WTC11 (cell line): ENCODE measurements around the genes RAB6C and CFC1.

DNA sequence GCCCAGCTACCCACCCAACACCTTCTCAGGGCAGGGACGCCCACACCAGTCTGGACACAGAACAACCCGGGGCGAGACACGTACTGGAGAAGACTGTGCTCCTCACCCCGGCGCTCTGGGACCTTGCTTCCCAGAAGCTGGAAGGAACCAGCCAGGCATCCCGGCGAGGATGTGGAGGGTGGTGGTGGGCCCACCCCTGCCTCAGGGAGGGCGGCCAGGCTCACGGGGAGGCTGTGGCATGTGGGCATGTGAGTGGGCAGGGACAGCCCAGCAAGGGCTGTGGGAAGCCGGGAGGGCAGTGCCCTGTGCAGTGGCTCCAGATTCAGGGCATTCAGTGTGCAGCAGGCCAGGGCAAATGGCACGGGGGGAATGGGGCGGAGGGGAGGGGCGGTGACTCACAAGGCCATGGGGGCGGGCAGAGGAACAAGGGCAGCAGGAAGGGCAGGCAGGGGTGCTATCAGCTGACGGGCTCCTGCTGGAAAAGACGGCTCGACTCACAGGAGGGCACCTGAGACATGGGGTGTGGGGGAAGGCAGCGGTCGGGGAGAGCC, 26.2 kb downstream of the HS6ST1 start:
- PRO-cap = no peak

DNA sequence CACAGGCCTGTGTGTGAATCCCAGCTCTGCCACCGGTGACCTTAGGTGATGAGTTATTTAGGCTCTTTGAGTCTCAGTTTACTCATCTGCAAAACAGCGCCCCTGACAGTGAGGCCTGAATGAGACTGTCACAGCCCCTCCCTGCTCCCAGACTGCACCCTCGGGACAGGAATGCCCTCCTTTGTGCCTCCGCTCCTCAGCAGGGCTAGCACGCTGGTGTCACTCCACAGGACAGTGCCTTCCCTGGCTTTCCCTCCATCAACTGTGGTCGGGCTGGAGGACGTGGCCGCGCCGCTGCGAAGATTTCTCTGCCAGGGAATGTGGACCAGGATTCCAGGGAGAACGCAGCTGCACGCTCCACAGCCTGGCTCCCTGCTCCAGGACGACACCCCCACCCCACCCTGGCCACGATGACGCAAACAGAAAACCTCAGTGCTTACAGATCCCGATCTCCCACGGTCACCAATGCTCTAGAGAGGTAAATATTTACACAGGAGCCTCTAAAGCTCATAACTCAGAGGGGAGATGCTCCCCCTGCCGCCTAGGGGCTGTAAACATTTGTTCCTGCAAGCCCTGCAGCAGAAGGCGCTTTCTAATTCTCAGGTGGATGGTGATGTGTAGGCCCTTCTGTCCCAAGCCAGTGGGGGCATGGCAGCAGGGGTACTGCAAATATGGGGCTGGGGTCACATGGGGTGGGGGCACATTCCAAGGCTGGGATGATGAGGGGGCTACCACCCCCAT, 12.5 kb downstream of the HS6ST1 start:
- PRO-cap = no peak

DNA sequence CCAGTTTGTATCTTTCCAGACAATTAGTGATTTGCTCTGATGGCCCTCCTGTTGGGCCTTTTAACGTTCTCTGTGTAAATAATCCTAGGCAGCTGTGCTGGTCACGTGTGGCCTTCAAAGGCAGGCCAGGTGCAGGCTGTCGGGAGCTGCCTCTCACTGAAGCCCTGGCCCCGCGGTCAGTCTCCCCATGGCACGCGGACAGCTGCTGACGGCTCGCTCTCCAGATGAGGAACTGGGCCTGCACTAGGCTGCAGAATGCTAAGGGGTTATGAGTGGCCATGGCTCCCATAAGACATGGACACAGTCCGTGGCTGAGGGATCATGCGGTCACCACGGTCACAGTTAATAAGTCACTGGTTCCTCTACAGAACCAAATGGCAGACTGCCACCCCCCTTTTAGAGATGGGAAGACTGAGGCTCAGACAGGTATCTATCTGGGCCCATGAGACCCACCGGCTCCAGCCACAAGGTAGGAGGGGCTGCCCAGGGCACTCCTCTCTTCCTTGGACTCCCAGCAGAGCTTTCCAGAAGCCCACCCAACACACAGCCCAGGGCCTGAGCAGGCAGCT, 9.0 kb downstream of the HS6ST1 start:
- PRO-cap = no peak

GRCh38 chr2:128361925-128362544, 43.4 kb upstream of the HS6ST1 start:
- PRO-cap = no peak

DNA sequence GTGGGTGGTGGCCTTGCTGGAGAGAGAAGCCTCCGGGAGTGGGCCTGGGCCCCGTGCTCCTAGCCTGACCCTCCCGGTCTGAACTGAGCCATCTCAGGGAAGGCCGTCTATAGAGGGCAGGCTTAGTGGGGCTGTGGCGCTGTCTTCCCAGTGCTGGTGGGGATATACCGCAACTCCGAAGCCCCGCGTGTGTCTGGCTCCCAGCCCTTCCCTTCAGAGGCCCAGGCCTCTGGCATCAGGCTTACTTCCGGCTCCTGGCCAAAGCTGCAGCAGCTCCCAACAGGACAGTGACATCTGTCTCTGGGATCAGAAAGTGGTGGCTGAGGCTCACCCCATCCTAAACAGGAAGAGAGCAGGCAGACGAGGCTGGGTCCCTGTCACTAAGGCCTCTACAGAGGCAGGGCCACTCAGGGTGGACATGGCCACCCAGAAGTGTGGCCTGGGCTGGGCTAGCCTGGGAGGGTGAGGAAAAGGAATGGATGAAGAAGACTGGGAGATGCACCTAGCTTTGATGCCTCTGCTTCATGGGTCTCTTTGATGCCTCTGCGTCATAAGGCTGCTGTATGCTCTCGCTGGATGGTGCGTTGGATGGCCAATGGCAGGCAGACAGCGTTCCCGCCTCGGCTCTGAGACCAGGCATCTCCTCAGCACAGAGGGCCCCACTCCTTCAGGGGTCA, 131.2 kb upstream of the HS6ST1 start:
- PRO-cap = unidirectional peak, minus-strand start at position 85 of the sequence

DNA sequence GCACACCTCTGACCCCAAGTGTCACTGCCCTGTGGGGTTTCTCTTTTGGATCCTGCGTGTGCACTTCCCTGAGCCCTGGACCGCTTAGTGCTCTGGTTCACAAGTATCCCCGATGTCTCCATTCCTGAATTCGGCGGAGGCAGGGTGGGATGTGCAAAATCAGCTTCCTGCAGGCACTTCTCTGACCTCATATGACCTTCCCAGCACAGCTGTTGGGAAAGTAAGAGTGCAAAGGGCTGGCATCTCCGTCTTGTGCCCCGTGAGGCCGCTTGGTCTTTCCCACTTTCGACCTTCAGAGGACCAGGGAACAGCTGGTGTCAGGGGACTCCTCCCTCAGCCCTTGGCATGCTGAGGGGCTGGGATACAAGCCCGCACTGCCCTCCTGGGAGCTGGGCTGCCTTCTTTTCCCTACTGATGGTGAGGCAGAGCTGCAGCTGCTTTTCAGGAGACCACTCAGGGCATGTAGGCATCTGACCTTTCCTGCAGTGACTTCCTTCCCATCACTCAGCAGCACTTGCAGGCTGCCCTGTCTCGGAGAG, 277.1 kb upstream of the HS6ST1 start:
- PRO-cap = no peak

GRCh38 chr2:129587302-129587842, 392.1 kb upstream of the RAB6C start:
- PRO-cap = bidirectional peak, plus-strand start at chr2:129587621, minus-strand start at chr2:129587519

DNA sequence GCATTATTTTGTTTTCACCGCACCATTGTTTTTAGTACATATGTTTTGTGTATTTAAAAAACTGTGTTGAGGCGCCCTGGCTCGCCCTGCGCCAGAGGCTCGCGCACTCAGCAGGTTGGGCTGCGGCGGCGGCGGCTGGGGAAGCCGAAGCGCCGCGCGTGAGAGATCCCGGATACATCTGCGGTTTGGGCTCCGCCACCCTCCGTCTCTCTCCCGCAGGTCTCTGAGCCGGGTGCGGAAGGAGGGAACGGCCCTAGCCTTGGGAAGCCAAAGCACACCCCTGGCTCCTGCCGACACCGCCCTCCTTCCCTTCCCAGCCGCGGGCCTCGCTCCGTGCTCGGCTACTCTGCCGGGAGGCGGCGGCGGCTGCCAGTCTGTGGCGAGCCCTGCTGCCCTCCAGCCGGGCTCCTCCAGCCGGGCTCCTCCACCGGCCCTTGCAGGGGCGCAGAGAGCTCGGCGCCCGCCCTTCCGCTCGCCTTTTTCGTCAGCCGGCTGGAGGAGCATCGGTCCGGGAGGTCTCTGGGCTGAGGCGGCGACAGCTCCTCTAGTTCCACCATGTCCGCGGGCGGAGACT, at the start of gene RAB6C:
TSS of gene RAB6C (plus strand) at position 106 of the 574 bp plus-strand sequence.
- PRO-cap = bidirectional peak, plus-strand start at position 343 of the sequence, minus-strand start at position 225 of the sequence; unidirectional peak, minus-strand start at position 407 of the sequence

- PRO-cap = no peak
Measured at GRCh38 chr2:129981621-129982098, 2.2 kb downstream of the RAB6C start.

DNA sequence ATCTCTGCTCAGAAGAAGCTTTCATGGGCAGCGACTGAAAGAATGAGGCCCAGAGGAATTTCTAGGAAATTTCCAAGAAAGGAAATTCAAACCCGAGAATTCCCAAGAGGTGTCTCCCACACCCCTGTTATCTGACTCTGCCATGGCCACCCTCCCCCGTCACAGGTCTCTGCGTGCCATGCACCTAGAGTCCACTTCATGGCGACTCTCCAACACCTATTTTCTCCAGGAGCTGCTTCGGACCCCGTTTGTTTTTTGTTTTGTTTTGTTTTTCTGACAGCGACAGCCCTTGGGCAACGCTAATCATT, 715 bp downstream of the SMPD4 start:
- PRO-cap = unidirectional peak, plus-strand start at position 162 of the sequence

DNA sequence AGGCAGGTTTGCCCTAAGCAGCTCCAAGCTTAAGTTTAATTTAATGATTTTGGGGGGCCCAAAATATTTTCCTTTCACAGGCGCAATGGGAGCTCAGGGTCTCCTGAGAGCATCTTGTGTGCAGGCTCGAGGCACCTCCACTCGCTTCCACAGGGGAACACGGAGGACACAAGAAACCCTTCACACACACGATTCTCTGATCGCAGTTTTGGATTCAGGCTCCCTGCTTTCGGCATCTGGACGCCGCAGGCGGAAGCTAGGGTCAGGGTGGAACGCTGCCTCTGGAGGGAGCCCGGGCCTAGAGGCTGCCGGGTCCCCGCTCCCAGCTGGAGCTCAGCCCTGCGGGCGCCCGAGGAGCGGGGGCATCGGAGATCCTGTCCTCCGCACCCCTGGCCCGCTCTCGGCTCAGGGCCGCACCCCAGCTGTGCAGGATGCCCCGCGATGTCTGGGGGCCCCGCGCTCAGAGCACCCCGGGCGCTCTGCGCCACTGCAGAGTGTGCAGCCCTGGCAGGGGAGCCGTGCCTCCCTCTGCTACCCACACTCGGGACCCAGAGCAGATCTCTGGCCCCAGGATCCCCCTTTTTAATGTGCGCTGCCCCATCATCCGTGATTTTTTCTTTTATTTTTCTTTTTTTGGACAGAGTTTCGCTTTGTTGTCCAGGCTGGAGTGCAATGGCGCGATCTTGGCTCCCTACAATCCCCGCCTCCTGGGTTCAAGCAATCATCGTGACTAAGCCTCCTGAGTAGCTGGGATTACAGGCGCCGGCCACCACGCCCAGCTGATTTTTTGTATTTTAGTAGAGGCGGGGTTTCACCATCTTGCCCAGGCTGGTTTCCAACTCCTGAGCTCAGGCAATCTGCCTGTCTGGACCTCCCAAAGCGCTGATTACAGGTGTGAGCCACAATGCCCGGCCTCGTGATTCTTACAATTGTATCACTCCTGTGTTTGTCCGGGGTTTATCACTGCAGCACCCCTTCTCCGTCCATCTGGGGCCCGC, 54.8 kb upstream of the TUBA3E start:
- PRO-cap = bidirectional peak, plus-strand start at position 336 of the sequence, minus-strand start at position 210 of the sequence; unidirectional peak, minus-strand start at position 719 of the sequence

DNA sequence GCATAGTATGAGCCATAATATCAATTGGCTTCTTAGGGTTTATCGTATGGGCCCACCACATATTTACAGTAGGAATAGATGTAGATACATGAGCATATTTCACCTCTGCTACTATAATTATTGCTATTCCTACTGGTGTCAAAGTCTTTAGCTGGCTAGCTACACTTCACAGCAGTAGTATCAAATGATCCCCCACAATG, 67.3 kb downstream of the CCDC115 start:
- PRO-cap = no peak

GRCh38 chr2:130336944-130337815, 4.8 kb downstream of the CCDC115 start:
- PRO-cap = bidirectional peak, plus-strand start at chr2:130337599, minus-strand start at chr2:130337205

DNA sequence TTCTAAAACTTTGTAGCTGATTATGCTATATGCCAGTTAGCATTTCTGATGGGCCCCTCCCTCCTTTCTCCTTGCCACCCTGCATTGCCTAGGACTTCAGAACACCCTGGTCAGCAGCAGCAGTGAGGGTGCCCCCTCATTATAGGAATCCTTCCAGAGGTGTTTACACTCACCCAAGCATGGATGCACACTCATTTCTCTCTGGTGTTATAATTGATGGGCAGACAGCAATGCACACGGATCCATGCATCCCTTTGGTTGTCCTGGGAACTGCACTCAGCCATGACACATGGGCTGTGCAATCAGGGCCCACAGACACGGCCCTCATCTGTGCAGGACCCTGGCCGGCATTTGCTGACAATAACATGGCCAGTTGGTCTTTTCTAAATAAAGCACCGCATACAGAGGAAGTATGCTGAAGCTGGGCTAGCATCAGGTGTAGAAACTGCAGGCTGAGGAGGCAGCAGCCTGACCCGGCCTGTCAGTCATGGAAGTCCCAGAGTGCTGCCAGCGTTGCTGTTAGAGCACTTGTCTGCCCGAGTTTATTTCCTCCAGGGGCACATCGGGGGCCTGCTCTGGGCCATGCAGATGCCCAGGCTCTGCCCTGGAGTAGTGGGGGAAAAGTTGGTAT, 4.3 kb upstream of the PTPN18 start:
- PRO-cap = no peak

- PRO-cap = no peak
Measured at GRCh38 chr2:130375046-130375441, 19.2 kb downstream of the PTPN18 start.

GRCh38 chr2:130387762-130388130, 31.9 kb downstream of the PTPN18 start:
- PRO-cap = no peak

GRCh38 chr2:130390869-130392019, 35.4 kb downstream of the PTPN18 start:
- PRO-cap = unidirectional peak, minus-strand start at chr2:130391800

DNA sequence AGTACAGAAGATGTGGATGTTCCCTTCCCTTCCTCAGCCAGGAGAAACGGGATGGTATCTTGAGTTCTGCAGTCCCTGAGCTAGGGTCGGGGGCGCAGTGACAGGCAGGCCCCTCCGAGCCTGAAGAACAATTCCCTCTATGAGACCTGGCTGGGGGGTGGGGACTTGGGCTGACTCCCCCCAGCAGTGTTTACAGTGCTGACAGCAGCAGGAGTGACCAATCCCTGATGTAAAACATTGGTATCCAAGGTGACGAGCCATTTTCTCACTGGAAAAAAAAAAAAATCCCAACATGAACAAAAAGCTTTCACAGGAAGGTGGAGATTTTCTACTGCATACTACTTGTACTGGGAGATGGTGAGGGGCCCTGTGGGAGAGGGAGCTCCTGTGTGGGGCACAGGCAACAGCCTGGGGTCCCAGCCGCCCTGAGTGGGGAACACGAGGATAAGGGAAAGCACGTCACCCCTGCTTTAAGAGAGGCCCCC, at the start of gene CFC1:
TSS of gene CFC1 (minus strand) at position 166 of the 485 bp plus-strand sequence.
- PRO-cap = no peak

DNA sequence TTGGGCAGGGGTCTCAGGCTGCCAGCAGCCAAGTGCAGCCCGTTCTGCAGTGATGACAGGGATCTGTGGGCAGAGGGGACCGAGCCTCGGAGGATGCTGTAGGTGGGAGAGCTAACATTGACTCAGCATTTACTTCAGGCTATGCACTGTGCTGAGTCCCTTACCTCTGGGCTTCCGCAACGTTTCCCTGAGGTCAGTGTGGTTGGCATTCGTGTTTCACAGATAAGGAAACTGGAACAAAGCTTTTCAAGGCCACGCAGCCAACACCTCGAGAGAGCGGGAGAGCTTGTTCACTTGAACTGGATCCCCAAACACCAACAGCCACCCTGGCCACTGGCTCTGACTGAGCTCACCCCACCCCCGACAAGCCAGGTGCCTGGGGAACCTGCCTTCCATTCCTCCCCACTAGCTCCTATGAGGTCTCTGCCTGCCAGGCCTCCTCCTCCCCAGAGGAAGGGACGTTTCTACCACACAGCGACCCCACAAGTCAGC, 796 bp upstream of the GPR148 start:
- PRO-cap = no peak

DNA sequence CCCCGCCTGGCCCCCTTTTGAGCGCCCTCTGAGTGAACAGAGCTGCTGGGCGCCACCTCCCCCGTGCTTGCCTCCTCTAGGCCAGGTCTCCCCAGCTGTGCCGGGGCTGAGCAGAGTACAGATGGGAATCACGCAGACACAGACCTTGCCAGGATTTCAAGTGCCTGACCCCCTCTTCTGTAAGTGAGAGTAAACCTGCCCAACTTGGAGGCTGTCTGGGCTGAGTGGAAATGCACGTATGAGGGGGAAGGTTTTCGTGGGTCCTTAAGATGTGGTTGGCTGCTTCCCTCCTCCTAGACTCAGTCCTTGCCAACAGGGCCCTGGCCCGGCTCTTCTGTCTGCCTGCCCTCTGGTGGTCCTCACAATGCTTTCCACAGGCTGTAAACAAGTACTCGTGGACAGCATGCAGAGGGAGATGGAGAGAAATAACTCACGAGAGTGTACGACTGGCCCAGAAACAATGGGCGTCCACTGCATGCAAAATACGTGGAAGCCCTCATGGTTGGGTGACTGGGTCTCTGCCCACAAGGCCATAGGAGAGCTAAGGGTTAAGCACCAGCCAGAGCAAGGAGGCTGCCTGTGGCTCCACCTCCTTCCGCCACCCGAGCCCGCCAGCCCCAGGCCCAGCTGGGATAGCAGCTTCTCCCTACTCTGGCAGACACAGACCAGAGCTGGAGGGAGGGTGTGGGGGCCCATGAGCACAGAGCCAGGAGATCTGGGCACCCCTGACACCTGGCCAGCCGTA, 17.1 kb upstream of the ARHGEF4 start:
- PRO-cap = unidirectional peak, plus-strand start at position 661 of the sequence